ENCODE measurements around the gene CENPV.

DNA sequence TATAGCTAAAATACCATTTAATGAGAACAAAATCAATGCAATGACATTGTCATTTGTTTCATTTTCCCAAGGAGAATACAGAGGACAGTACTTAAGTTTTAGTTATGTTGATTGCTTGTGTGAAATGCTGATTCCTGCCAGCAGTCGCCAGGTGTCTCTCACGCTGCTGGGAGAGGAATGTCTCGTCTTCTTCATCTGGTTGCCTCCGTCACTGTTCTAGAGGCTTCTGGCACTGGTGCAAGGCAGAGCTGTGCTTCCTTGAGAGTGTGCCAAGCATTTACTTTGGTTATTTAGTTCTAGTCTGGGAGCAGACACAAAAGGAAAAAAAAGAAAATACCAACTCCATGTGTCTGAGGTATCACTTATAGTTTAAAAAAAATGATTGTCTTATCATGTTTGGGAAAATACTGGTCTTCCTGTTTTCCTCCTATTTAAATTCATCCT lies 10.6 kb upstream of the TVP23C start:
- RRBS: no CpG with 5 or more reads among the region's 4 CpGs

DNA sequence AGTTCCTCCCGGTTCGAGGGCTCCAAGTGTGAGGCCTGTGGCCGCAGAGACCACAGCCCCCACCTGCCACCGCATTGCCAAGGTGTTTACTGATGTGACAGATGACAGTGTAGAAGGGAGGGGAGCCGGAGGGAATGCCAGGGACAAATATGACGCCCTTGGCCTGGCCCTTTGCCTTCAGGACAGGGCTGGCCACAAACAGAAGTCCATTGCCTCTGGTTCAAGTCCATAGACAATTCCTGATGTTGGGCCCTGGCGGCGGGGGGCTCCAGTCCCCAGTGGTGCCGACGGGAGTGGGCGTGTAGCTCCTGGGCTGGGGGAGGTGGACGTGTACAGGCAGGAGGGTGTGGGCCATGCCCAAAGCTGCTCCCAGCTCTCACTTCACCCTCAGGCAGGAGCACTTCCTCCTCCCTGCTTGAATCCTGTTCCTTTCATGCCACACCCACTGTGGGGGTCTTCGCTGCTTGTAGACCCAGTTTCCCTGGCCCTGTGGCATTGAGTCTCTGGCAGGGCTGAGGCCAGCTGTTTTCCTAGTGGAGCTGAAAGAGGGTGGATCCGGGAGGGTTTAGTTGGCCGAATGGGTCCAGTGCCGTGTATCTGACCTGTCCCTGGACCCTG lies 3.3 kb downstream of the ADORA2B start:
- RRBS: 100% methylated on average over 4 of the region's 16 CpGs

GRCh38 chr17:15980819-15981816 lies 18.4 kb downstream of the ZSWIM7 start:
- RRBS: no CpG with 5 or more reads among the region's 6 CpGs

DNA sequence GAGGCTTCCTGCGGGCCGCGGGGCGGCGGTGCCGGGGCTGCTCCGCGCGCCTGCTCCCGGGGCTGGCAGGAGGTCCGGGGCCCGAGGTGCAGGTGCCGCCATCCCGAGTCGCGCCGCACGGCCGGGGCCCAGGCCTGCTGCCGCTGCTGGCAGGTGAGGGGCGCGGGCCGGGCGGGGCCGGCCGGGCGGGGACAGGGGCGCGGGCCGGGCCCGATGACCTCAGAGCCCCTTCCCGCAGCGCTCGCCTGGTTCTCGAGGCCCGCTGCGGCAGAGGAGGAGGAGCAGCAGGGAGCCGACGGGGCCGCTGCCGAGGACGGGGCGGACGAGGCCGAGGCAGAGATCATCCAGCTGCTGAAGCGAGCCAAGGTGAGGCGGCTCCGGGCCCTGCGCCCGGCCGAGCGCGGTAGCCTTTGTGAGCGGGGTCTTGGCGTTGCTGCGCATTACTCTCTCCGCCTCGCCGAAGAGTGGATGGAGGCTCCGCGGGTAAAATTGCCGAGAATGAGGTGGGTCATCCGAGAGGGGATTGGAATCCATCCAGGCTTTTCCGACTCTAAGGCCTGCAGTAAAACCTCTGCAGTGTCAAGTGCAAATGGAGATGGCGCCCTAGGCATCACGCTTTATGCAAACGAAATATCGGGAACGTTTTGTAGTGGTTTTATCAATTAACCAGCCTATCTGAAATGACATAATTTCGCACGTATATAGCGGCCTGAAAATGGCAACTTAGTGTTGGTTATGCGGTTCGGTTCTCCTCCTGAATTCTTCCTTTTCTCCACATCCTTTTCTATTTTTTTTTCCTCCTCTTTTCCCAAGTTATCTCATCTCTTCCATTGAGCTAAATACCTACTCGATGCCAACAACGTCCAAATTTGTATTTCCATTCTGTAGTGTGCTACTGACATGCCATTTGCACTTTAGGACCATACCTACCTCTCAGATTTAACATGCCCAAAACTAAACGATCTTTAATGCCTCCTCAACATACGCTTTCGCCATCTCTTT lies 557 bp downstream of the TTC19 start:
- RRBS: under 1% methylated on average over 19 of the region's 79 CpGs

DNA sequence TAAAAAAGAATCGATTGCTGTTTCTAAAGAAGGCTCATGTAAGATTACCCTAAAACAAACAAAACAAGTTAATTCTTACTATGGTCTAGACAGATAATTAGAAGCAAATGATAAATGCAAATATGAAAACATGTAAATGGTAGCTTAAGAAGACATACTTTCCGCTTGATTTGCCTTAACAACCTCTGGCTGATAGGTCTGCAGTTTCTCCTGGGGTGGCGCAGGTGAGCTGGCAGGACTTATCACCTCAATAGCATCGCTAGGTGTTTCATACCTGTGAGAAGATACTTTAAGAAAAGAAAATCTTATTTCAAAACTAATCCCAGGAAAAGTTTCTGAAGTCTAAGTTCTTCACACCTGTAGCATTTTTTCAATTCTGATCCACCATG lies 58.7 kb downstream of the TTC19 start:
- RRBS: no CpG with 5 or more reads among the region's 4 CpGs

DNA sequence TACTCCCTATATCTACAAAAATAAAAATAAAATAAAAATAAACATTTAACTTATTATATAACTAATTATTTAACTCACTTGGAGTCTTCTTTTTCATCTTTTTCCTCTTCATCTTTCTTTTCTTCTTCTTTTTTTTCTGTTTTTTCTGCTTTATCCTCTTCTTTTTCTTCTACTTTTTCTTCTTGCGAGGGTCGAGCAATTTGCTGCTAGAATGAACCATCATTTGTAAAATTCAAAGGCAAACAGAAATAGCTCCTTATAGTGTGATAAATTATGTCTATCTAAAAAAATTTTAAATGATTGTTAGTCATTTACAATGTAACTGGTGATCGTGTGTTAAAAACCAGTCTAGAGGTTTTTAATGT lies 89.3 kb downstream of the NCOR1 start:
- RRBS: no CpG with 5 or more reads among the region's 3 CpGs

GRCh38 chr17:16352964-16354015 lies at the start of gene CENPV:
Gene CENPV (minus strand): TSS chr17:16353469.
- RRBS: 2% methylated on average over 56 of the region's 125 CpGs

- RRBS: no CpG with 5 or more reads among the region's 6 CpGs
Measured at GRCh38 chr17:16377836-16378568, 2.9 kb upstream of the UBB start.

DNA sequence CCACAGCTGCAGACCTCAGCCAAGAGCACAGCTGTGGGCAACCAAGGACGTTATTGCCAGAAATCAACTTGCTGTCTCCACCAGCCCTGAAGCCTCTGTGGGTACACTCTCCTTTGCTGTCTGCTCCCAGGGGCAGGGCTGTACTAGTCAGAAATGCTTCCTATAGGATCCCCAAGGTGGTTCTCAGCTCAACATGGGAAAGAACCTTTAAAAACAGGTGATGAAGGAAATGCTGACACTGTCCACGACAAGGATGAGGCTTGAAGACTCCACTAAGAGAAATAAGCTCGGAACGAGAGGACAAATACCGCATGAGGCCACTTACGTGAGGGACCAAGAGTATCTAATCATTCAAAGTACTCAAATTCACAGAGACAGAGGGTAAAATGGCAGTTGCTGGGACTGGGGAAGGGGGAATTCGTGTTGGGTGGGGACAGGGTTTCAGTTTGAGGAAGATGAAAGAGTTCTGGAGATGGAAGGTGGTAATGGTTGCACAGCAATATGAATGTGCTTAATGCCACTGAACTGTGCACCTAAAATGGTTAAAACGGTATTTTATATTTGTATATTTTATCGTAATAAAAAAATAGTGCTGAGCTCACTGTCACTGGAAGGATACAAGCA lies 20.4 kb downstream of the LRRC75A start:
- RRBS: no CpG with 5 or more reads among the region's 9 CpGs

DNA sequence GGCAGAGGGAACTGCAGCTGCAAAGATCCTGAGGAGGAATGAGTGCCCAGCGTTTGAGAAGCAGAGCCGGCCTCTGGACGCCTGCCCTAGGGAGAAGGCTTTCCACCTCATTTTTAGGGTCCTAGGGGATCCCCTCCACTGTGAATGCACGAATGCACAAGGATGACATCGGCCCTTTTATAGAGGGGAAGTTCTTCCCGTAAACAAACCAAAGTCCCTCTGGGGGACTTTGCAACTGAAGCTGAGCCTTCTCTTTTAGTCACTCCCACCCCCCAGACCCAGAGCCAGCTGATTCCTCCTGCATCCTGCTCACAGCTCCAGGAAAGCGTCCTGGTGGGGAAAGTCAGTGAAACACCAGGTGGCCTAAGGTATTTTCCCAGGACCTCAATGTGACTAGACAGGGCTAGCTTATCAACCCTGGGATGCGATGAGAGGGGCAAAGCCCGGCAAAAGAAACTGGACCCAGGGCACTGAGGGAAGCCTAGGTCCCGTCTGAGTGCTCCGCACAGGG lies 13.1 kb upstream of the MPRIP start:
- RRBS: no CpG with 5 or more reads among the region's 11 CpGs

DNA sequence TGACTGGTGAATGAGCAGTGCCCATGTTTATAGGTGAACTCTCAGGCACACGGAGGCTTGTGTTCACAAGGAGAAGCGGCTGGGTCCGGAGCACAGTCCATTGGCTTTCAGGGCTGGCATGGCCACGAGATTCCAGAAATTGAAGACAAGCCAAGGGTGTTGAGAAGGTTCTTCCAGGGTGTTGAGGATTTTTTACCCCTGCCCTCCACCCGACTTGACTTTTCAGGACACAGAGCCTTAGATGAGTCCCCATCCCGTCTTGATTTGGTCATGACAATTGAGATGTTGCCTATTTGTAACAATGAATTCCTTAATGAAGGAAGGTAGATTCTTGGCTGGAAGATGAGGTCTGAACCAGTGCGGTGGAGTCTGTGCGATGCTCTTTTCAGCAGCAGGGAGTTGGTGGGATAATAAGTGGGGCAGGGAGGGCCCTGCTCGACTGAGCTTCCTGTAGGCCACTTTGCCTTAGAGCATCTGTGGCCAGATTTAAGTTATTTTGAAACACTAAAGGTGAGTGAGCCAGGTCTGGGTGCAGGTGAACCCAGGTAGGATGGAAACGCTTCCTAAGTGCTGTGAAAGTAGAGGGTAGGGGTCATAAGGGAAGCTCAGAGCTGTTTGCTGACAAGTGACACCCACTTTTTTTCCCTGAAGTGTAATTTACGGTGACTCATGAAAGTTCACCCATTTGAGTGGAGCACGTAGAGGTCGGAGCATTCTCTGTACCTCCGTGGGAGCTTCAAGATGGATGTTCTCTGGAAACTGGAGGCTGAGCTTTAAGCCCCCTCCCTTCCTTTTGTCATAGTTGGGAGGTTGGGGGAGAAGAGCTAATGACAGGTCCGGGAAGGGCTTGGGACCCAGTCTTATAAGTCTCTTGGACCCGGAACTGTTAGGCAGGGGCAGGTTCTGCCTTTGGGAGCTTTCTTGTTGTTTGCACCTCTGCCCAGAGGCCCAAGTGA lies 44.1 kb downstream of the MPRIP start:
- RRBS: no CpG with 5 or more reads among the region's 16 CpGs

DNA sequence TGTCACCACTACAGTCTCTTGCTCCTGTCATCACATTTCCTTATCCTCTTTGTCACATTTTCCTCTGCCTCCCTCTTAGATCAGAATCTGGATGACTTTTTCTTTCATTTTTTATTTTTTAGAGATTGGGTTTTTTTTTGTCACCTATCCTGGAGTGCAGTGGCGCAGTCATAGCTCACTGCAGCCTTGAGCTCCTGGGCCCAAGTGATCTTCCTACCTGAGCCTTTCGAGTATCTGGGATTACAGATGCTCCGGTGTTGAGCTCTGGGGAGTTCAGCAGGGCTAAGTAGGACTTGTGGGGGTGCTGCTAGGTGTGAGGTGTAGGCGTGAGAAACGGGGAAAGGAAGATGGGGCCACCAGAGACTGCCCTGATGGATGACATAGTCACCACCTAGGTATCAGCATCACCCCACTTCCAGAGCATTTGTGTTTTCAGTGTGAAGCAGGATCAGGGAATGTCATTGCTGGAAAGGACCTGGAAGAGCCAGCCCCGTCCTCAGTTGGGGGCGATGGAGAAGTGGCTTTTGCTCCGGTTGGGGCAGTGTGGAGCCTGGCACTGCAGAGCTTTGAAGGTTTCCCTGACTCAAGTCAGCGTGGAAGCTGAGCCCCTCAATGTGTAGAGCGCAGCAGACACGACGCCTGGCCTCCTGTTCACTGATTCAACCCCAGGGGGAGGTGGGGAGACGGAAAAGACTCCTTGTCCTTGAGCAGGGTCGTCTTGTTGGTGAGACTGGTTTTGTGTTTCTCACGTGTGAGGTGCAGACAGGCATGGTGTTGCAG lies 47.3 kb downstream of the MPRIP start:
- RRBS: no CpG with 5 or more reads among the region's 15 CpGs

DNA sequence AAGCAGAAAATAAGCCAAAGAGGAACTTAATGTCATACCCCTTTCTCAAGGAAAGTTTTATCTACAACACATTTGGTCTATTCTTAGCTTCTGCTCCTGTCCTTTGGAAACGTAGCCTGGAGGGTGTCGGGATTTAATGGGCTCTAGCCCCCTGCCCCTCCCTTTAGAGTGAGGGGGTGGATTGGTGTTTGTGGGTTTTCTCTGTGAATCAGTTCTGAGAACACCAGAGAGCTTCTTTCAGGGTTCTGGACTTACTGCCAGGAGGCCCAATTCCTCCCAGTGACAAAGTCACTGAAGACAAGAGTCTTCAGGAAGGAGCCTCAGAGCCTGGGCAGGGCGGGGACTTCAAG lies 64.7 kb downstream of the MPRIP start:
- RRBS: no CpG with 5 or more reads among the region's 3 CpGs

- RRBS: no CpG with 5 or more reads among the region's 5 CpGs
Measured at GRCh38 chr17:17126133-17126466, 80.0 kb downstream of the PLD6 start.

- RRBS: no CpG with 5 or more reads among the region's 14 CpGs
Measured at GRCh38 chr17:17191863-17192723, 14.0 kb downstream of the PLD6 start.

DNA sequence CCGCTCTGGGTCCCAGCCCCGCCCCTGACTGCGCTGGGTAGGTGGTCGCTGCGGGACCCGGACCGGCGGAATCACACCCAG lies 165 bp downstream of the FLCN start:
- RRBS: under 1% methylated on average over 8 of the region's 8 CpGs

- RRBS: no CpG with 5 or more reads among the region's 6 CpGs
Measured at GRCh38 chr17:17301152-17301610, 2.0 kb upstream of the NT5M start.

GRCh38 chr17:17363650-17364914 lies 60.9 kb downstream of the NT5M start:
- RRBS: no CpG with 5 or more reads among the region's 21 CpGs

GRCh38 chr17:17386075-17386574 lies 83.0 kb downstream of the NT5M start:
- RRBS: no CpG with 5 or more reads among the region's 10 CpGs

DNA sequence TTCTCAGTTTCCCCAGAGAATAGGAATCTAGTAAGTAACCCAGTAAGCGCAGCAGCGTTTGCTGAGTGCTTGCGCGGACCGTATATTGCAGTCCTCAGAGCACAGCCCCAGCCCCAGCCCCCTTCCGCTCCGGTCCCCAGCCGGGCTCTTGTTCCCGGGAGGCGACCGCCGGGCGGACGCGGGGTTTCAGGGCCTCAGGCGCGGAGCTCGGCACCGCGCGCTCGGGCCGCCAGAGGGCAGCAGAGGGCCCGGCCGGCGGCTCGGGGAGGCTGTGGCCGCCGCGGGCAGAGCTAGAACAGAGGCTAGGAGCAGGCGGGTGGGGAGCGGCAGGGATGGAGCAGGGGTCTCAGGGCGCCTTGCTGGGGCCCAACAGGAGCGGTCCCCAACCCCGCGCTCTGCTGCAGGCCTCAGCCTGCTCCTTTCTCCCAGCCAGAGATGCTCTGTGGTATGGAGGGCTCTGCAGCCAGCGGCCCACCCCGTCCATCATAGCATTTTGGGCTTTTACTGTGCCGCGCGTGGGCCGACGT lies 618 bp upstream of the RASD1 start:
- RRBS: 2% methylated on average over 11 of the region's 43 CpGs